PC-3 (cell line): Measurements from ENCODE around the gene C1orf74.

GRCh38 chr1:207869758-207870201 is 41.1 kb downstream of the CD34 start:
- RAMPAGE, long total RNA: no peak

DNA sequence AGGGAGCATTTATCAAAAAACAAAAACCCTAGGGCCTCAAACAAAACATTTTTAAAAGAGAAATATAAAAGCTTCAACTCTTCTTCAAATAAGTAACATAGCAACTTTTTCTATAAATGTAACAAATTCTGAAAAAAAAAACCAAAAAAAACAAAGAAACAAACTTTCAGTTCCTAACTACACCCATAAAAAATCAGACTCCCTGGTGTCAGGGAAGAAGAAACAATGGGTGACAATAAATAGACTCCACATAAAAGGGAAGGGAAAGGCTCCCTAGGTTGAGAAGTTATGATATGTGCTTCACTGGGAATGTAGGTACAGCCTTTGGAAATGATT is 50.7 kb upstream of the CD34 start:
- RAMPAGE, long total RNA: no peak

- RAMPAGE, long total RNA: no peak
Observed at GRCh38 chr1:208029972-208030947, 119.3 kb upstream of the CD34 start.

DNA sequence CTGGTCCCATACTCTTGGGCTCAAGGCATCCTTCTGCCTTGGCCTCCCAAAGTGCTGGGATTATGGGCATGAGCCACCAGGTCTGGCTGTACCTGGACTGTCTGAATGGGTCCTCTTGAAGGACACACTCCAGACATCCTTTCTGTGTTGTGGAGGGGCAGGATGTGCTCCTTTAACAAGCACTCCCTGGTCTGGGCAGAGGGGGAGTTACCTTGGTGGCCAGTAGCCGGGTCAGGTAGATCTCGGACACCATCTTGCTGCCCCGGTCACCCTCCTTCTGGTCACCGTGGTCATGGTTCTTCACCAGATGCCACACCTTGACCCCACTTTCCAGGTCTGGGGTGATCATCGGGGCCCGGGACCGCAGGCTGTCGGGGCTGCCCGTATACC is 122.2 kb upstream of the CD34 start:
- RAMPAGE, long total RNA: no peak

- RAMPAGE, long total RNA: no peak
Observed at GRCh38 chr1:208183956-208185016, 59.9 kb downstream of the PLXNA2 start.

DNA sequence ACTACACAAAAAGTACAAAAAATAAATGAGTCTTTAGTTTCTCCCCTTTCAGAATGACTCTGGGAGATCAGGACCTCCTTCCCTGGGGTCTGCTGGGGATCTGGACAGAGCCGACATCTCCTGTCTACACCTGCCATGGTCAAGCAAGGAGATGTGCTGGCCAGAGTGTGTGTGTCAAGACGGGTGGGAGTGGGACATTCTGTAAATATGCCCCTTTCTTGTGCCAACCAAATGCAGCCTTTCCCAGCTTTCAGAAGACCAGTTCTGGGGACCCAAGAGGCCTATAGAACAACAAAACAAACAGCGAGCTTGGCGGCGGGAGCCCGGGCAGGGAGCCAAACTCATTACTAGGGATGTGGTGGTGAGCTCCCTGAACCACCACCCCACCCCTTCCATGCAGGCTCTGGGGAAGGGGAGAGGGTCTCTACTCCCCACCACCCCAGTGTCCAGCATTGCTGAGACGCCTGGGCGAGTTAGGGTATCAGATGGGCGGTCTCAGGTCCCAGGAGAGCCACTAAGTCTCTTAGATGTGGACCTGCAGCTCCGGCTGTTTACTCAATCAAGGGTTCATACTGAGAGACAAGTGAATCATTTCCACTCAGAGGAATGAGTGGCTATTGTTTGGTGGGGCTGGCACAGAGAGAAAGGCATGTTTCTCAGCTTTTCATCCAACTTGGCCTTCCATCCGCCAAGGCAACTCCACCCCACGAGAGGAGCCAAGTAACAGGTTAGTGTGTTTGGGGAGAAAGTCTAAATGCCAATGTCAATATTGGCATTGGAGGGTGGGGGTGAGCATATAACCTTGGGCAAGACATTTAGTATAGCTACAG is 41.1 kb downstream of the PLXNA2 start:
- RAMPAGE, long total RNA: no peak

- RAMPAGE, long total RNA: no peak
Observed at GRCh38 chr1:208227381-208227735, 16.8 kb downstream of the PLXNA2 start.

DNA sequence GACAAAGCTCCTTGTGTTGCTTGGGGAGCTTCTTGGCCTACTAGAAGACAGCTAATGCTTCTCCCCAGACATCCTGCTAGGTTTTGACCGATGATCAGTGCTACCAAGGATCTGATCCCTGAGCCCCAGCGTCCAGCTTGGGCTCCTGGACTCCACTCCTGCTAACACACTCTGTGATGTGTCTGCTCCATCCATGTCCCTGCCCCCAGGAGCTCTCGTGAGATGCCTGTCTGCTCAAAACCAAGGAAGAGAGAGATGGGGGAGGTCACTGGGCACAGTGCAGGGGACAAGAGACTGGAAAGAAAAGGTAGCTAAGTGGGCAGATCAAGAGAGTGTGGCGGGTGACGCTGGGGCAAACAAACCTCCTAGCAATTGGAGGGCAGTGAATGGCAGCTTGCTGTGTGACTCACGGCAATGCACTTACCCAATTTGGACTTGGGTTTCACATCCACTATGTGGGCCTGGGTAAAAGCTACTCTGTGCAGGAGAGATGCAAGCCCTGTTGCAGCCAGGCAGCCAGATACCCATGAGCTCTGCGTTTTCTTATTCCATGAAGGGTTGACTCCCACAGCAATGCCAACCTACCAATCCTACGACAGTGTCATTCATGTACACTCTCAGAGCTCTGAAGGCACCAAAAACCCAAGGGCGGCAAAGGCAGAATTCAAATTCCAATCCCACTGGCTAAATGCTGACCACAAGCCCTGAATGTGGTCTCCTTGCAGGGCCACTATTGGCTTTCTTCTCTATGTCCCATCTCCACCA is 9.5 kb downstream of the PLXNA2 start:
- RAMPAGE, long total RNA: no peak

DNA sequence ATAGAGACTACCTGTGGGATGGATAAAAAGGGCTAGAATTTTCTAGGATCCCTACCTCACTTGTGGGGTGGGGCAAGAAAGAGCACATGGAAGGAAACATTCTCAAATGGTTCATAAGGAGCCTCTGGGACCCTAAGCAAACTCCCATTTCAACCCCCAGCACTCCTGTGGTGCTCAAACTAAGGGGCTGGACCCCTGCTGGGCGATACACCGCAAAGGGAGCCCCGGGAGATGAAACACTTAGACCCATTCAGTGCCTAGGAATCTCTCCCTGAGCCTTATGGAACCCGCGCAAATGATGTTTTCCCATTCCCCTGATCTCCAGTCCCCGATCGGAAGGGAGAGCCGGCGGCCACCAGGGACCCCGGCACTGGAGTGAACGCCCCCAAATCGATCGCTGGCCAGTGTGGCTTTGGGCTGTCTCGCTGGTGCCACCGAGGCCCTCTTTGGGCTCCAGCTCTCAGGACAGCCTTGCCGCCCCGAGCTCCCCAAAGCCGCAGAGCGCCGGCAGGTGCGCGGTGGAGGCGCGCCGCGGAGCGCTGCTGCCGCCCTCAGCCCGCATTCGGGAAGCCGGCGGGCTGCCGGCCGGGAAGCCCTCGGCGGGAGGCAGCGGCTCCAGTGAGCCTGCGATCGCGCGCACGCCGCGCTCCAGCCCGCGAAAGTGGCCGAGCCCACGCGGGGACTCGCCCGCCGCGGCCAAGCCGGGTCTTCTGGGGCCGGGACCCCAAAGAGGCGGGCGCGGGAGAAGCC is 1.2 kb downstream of the PLXNA2 start:
- RAMPAGE, long total RNA: no peak

DNA sequence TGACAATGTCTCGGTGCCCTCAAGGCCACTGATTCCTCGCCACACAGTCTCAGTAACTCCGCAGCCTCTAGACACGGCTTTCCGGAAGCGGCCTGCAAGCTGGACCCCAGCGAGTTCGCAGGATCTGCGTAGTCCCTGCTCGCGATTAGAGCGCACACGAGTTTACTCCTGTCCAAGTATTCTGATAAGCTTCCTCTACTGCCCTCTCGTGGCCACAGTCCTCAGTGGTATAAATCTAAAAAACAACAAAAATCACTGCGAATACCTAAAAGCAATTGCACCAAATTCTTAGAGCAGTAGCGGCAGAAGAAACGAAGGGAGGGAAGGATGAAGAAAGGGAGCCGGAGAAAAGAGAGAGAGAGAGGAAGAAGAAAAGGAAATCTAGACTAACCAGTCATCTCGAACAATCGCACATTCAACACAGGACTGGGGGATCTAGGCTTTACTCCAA is 1.1 kb upstream of the PLXNA2 start:
- RAMPAGE, long total RNA: no peak

- RAMPAGE, long total RNA: no peak
Observed at GRCh38 chr1:209404584-209405046, 178.9 kb upstream of the CAMK1G start.

DNA sequence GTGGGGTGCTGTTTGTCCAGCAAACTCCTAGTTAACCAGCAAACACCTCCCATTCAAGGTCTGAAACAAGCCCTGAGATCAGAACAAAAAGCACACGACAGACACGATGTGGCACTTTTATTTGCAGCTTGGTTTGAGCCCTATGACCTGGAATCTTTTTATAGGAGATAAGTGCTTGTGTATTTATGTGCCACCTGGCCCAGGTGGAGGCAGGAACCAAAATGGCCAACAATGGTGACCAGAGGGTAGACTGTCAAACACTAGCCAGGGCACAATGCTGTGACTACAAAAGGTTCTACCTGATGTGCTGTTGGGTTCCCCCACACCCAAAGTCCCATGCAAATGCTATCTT is 149.7 kb upstream of the CAMK1G start:
- RAMPAGE, long total RNA: no peak

DNA sequence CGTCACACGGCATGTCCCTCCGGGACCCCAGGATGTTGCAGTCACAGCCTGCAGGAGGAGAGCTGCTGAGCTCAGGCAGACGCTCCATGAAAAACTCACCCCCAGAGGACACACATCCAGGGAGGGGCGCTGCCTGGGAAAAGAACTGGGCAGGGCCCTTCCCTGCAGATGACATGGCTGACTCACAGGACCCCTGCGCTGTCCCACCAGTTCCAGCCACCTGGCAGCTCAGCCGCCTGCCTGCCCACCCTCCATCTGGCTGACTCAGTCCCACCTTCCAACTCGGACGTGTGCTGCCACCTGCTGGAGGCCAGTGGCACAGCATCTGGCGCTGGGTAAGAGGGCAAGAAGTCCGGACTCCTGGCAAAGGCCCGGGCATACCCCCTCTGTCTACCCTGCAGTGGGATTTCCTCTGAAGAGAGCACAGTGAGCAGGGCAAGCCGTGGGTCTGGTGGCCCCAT is 24.7 kb downstream of the LAMB3 start:
- RAMPAGE, long total RNA: no peak

GRCh38 chr1:209642293-209642649 is 10.0 kb downstream of the LAMB3 start:
- RAMPAGE, long total RNA: no peak

- RAMPAGE, long total RNA: no peak
Observed at GRCh38 chr1:209765865-209766546, 10.2 kb downstream of the TRAF3IP3 start.

DNA sequence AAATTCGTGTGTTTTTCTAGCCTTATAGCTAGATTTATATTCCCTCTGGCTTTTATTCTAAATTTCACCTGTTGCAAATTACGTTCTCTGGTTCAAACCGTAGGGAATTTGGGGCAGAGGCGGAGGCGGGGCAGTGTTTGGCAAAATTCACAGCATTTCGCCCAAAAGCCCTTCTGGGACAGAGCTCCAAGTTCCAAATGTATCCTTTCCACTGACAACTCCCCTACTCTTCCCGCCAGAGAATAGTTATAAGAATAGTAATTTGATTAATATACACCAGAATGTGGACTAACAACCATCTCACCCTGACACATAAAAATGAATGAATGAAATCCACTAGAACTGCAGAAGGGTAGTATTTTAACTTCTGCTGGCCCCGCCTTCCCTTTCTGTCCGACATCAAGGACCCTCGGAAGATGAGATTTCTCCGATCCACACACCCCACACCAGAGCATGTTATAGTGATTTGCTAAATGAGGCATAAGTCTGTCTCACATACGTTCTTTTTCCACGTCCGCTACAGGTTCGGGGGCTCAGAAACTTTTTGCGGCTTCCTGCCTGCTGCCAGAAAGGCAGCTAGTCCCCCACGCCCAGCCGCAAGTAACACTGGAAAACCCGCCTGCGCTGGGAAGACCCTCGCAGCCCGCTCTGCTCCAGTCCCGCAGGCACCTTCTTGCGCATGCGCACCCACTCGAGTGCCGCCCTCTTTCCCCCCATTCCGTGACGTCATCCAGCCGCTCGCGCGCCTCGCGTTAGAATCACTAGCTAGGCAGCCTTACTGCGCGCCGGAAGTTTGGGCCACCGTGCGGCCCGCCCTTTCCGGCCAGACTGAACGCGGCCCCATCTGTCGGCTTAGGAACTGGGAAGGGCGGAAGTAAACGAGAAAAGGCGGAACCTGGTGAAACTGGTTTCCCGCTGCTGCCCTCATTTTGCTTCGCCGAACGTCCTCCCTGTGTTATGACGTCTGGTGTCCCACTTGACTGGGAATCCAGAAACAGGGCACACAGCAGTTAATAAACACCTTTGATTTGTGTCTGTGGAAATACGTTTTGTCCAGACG is at the start of gene C1orf74:
C1orf74 (minus strand) TSS at position 681 of the 1,060 bp plus-strand sequence.
- RAMPAGE, long total RNA: no peak

- RAMPAGE, long total RNA: no peak
Observed at GRCh38 chr1:209823030-209824414, 4.2 kb upstream of the UTP25 start.

DNA sequence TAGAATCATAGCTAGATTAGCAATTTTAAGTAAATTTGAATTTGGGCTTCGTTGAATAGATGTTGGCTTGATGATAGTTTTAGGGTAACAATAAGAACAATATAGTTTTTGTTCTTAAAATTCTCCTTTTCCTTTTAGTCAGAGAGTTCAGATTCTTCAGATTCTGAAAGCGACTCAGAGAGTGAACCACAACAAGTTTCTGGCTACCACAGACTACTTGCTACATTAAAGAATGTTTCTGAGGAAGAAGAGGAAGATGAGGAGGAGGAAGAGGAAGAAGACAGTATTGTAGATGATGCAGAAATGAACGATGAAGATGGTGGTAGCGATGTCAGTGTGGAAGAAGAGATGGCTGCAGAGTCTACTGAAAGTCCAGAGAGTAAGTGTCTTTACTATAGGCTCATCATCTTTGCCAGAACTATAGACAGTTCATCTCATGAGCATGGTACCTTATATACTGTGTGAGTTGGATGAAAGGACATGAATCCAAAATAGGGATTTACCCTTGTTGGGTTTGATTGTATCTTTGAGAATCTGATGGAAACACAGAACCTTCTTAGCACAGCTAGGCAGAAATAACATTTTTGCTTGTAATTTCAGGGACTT is 3.0 kb downstream of the UTP25 start:
- RAMPAGE, long total RNA: no peak

DNA sequence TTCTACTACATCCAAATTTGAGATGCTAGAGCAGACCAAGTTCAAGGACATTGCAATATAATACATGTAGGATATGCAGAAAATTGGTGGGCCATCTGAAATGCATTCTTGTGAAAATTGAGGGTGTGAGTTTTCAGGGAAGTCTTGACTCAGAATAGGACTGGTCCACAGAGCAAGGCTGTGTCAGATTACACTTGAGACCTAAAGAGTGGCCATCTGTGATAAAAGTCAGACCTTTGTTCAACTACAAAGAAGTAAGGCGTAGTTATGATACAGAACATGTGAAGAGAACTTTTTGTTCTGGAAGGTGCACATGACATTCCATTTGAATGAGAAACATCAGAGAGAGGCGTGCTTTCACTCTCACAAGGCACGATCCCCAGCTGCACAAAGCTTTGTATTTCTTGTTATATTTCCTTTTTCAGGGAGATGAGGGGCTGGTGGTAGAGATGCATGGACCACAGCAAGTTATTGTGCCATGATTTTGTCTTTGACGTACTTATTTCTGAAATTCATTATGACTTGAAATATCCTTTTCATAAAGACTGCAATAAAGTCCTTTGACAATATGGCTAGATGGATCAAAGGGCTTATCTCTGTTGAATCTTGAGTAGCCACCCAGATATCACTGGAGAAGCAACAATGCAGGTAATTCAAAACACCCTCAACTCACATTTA is 45.7 kb downstream of the UTP25 start:
- RAMPAGE, long total RNA: no peak

- RAMPAGE, long total RNA: no peak
Observed at GRCh38 chr1:209895994-209896133, 42.2 kb upstream of the SYT14 start.